HL-60 (cell line): ENCODE measurements around a stretch of chr2.

DNA sequence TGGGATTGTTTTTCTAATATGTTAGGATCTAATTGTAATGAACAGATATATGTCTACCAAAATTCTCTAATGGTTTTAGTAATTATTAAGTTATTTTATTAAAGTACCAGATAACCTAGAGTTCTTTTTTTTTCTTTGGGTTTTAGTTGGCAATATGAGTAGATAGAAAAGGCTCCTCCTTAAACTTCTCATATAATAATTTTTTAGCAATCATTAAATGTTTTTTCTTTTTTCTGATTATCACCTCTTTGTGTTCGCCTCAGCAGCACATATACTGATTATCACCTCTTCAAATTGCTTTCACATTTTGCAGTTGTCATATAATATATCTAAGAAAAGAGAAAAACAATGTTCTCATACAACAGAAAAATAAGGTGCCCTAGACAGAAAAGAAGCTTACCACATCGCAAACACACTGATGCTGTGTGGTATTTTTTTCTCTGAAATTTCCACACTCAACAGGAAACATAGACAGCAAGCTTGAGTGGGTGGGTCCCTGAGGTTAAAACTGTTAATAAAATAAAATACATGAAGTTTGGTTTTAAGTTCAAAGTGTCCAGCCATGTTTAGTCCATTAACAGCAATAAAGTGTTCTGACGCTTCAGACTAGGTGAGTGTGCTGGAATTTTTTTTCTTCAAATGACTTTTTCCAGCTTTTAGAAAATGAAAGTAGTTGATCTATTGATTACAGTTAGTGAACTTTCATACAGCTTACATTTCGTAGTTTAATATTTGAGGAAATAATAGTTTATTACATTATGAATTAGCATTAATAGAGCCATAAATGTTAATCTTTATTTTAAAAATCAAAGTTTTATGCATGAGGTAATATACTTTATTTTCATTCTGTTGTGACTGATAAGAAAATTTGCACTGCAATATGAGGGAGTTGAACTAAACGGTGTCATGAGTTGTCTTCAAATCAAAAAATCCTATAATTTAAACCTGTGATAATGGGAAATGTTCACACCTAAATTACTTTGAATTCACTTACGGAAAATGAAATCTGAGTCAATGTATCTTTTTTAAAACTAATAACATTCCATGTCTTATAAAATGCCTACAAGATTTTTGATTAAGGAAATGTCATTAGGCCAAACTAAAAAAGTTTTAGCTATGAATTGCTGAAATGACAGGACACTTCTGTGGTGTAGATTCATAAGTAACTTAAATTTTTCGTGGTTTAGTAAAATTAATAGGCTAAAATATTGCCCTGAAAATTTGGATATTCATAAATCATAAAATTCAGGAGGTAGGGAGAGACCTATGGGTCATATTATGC is 83.2 kb upstream of the EPB41L5 start:
- RRBS, result no CpG with 5 or more reads among the region's 7 CpGs

- RRBS, result no CpG with 5 or more reads among the region's 25 CpGs
These were observed 13.0 kb upstream of the RALB start for GRCh38 chr2:120239437-120240351.

- RRBS, result no CpG with 5 or more reads among the region's 9 CpGs
These were observed 6.6 kb upstream of the RALB start for GRCh38 chr2:120245936-120246491.

DNA sequence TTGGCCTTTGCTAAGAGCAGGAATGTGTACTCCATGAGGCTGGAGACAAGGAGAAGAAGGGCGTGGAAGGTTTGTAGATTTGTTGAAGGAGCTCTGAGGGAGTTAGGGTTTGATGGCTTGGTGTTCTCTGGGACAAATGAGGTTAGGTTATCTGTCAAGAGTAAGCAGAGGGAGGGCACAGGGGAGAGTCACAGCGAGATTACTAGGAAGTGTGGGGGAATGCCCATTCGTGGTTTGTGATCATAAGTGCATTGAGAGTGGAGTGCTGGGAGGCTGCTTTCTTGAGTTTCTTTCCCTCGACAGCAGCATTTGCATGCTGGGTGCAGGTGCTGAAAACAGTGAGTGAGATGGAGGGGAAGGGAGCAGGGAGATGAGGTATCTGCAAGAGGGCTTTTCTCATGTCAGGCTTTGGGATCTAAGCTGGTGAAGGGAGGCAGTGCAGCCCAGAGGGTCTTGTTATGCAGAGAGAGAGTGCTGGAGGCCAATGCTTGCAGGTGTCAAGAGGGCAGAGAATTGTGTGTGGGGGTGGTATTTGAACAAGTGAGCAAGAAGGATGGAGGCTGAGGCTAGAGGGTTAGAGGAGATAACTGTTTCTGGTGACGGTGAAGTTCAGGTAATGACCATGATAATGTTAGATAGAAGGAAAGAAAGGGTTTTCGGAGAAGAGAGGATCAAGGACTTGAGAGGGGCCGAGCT is 8.8 kb downstream of the RALB start:
- RRBS, result no CpG with 5 or more reads among the region's 7 CpGs

- RRBS, result no CpG with 5 or more reads among the region's 11 CpGs
These were observed 154.2 kb downstream of the INHBB start for GRCh38 chr2:120499951-120500626.

GRCh38 chr2:120526113-120526662 is 180.3 kb downstream of the INHBB start:
- RRBS, result 82% methylated on average over 3 of the region's 15 CpGs

- RRBS, result no CpG with 5 or more reads among the region's 16 CpGs
These were observed 194.2 kb upstream of the GLI2 start for GRCh38 chr2:120541255-120542123.

DNA sequence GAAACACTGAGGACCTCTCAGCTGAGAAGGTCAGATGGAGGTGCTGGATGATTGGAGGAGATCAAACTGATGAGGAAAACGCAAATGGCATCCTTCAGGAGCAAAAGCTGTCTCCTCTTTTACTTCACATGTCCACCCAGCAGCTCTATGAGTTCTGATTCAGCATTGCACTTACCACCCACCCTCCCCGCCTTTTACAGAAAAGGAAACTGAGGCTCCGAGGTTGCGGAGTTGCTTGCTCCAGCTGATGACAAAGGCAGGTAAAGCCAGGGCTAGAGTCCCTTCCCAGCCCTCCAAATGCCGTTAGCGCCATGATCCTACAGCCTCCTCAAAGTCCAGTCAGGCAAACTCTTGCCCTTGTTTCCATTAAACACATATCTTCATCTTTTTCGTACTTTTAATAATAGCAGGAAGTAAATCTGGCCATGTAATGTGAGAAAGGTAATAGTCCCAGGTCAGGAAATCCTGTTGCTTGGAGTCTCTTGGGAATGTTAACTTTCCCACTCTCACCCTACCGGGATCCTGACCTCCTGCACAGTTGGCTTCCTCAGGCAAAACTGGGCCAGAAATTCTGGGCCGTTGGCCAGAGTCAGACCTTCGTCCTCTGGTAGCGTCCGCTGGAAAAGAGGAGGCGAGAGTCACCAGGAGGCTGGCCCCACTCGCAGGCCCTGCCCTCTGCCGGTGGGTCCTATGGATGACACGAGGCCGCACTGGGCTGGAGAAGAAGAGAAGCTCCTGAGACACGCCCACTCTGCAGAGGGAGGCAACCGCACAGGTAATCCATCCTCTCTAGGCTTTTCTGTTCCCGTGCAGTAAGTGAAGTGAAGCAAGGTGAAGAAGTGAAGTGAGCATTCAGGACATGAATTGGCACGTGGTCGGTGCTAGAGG is 183.0 kb upstream of the GLI2 start:
- RRBS, result no CpG with 5 or more reads among the region's 22 CpGs

DNA sequence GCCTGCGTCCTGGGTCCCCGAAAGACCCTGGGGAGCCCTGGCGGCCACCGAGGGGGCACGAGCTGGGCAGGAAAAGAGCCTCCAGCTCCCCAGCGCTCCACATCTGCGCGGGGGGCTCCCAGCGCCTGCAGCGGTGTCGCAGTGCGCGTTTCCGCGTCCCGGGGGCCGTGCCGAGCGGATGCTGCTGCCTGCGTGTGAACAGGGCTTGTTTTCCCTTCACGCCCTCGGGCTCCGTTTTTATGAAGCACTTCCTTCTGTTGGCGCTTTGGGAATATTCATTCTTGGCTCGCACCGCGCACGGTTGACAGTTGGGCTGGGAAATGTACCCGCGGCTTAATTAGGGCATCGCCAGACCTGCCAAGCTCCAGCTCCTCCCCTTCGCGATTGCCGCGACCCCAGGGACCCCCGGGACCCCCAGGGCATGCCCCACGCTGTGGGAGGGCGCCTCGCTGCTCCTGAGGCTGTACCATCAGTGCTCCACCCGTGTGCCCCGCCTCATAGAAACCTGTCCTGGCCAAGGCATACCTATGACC is 158.8 kb upstream of the GLI2 start:
- RRBS, result no CpG with 5 or more reads among the region's 41 CpGs

DNA sequence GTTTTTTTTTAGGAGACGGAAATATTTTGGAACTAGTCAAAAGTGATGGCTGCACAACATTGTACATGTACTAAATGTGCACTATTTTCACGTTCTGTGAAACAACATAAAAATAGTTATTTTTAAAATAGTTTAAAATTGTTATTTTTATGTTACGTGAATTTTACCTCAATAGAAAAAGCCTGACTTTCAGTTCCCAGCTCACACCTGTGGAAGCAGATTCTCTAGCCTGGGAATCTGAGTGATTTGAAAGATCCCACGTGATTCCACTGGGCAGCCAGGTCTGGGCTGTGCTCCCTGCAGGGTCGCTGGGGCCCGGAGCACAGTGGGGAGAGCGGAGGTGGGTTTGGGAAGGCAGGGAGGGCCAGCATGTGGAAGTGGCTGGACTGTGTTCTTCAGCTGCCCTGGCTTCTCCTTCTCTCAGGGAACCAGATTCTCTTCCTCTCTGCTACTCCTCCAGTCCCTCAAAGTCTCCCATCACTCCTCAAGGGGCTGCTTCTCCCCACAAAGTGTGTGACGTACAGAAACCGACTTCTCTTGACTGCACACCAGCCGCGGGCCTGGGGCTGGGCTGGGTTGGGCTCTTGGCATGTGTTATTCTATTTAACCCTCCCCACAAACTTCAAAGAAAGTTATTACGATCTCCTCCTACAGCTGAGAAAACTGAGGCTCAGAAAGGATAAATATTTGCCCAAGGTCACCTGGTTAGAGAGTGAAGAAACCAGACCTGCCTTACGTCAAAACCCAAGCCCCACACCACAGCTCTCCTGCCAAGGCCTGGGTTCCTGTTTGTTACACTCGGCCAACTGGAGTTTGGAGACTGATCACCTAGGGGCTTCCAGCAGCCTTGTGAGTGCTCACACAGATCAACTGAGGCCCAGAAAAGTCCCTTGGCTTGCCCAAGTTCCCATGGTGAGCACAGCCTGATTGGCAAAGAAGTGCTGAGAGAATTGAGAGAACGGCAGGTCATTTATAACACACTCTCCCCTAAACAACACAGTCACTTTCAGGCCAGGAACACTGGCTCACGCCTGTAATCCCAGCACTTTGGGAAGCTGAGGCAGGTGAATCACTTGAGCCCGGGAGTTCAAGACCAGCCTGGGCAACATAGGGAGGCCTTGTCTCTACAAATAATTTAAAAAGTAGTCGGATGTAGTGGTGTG is 269.0 kb downstream of the TFCP2L1 start:
- RRBS, result no CpG with 5 or more reads among the region's 18 CpGs

- RRBS, result no CpG with 5 or more reads among the region's 3 CpGs
These were observed 245.5 kb downstream of the TFCP2L1 start for GRCh38 chr2:121039510-121039982.

DNA sequence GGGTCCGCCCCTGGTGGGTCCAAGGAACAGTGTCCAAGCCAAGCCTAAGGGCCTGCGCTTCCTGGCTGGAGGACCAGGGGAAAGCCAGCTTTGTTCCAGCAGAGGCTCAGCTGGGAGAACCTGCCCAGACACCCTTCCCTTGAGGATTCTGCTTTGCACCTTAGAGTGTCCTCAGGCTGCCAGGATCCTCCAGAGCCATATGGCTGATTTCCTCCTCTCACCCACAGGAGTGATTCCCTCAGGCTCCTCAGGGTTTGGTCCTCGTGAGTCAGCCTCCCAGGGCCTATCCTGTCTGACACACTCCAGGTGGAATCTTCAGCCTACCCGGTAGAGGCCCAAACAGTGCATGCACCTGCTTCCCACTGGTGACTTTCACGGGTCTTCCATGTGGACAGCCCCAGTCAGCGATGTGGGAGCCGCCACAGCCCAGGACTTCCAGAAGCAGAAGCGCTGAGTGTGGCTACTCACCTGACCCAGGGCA is 73.3 kb downstream of the TFCP2L1 start:
- RRBS, result no CpG with 5 or more reads among the region's 8 CpGs

DNA sequence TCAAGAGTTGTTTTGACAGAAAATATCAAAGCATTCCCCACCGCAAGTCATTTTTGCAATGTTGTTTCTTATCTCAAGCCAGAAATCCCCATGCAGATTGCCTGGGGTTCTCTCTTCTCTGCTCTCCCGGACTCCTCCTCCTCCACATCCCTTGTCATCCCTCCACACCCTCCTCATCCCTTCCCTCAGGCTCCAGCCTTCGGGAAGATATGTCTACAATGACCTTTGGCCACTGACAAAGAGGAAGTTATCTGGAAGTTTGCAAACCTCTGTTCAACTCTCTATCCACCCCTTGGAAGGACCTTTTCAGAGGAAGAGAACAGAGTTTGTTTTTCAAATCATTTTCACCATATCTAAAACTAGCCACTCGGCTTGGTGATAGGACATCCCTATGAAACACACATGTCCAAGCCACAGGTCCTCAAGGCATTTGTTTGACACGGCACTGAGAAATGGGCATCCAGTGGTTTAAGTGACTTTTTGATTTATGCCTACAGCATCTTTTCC is 11.8 kb downstream of the TFCP2L1 start:
- RRBS, result no CpG with 5 or more reads among the region's 5 CpGs

GRCh38 chr2:121429946-121430652 is 145.1 kb upstream of the TFCP2L1 start:
- RRBS, result no CpG with 5 or more reads among the region's 16 CpGs

DNA sequence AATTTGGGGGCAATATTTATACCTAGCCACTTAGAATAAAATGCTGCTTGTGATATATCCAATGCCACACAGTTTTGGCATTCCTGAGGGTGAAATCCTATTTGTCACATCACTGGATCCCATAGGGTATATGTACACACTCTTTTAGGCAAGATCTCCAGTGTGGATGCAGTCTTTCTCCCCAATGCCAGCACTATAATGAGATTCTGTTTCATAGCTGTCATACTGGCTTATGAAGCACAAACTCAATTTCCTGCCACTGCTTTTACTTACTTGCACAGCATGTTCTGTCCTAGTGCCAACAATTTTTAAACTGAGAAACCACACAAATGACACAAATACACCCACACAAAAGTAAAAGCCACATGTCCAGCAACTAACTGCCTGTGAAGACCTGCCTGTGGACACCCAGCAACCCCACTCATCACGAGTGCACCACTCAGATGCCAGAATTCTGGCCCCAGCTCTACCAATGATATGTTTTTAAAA is 148.3 kb downstream of the CLASP1 start:
- RRBS, result no CpG with 5 or more reads among the region's 1 CpG

DNA sequence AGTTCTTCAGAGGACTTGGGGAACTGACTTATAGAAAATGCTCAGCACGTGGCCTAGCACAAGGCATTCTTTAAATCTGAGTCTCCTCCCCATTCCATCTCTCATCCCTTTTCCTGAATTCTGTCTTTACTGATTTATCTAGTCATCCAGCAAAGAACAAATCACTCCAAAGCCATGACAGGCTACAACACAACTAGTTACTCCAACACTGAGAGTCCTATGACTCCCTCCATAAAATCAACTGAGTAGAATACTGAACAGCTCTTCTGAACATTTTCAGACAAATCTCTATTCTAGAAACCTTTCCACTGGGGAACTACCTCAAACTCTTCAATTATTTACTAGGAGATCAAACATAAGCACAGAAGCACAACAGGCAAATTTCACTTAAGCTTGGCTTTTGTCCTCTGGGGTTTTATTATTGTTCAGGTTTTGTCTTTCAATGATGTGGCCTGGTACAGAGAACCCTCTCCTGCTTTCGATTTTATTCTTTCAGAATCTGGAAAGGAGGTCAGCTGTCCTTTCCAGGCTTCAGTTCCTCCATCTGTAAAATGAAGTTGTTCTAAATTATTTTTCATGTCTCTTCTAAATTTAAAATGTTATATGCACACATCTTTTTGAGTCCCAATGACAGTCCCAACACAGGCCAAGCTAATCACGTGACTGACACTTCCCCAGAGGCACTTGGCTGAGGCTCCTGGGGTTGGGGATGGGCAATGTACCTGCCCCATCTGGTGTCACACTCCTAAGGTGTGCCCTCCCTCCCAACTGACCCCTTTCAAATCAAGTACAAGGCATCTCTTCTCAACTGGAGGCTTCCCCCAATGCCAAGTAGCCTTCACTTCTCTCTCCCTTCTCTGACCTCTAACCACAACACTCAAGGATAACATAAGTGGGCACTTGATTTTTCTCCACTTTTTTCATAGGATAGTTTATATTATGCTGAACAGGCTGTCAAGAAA is 86.7 kb downstream of the CLASP1 start:
- RRBS, result no CpG with 5 or more reads among the region's 3 CpGs

- RRBS, result no CpG with 5 or more reads among the region's 6 CpGs
These were observed 174.7 kb downstream of the TSN start for GRCh38 chr2:121930213-121930550.

DNA sequence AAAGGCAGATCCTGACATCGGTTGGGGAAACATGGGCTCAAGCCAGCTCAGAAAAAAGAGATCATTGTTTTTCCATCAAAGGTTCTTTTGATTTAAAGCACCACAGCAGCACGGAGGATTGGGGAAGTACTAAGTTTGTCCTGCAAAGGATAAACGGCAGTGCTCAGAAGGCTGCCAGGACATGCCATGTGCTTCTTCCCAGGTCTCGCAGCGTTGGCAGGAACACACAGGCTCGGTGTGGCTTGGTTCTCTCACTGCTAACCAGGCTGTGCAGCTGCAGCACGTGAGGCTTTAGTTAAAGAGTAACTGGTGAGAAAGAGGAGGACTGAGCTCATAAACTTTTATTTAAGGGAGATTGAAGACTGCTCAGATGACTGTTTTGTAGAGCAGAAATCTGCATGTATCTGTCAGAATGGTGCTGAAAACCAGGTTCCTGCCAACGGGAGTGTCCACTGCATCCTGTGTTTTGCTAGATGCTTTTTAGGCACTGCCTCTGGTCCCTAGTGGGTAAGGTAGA is 264.3 kb downstream of the TSN start:
- RRBS, result no CpG with 5 or more reads among the region's 8 CpGs

GRCh38 chr2:123133686-123134112 is 891.4 kb upstream of the CNTNAP5 start:
- RRBS, result no CpG with 5 or more reads among the region's 3 CpGs

- RRBS, result no CpG with 5 or more reads among the region's 7 CpGs
These were observed 9.8 kb downstream of the GYPC start for GRCh38 chr2:126665808-126666200.